Monocyte (primary cell): ENCODE measurements around a stretch of chr4.

DNA sequence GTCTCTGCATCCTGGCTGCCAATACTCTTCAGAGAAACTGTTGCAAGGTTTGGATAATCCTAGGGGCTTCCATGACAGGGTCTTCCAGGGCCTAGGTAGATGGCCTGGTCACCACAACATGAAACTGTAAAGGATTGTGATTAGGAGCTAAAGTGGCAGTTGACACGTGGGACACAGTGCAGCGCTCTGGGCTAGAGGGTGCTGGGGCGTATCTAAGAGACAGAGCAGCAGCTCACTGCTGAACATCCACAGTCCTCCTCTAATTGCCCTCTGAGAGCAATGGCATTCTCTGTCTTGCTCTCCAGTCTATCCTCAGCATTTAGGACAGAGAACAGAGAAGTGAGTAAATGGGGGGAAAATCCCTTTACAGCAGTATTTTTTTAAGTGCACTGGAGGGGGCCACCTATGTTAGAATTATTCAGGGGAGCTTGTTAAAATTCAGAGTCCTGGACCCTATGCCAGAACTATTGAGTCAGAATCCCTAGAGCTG, 4.1 kb upstream of the TMEM154 start:
- PRO-cap, 2 experiments, result no peak in any of the 2 experiments

DNA sequence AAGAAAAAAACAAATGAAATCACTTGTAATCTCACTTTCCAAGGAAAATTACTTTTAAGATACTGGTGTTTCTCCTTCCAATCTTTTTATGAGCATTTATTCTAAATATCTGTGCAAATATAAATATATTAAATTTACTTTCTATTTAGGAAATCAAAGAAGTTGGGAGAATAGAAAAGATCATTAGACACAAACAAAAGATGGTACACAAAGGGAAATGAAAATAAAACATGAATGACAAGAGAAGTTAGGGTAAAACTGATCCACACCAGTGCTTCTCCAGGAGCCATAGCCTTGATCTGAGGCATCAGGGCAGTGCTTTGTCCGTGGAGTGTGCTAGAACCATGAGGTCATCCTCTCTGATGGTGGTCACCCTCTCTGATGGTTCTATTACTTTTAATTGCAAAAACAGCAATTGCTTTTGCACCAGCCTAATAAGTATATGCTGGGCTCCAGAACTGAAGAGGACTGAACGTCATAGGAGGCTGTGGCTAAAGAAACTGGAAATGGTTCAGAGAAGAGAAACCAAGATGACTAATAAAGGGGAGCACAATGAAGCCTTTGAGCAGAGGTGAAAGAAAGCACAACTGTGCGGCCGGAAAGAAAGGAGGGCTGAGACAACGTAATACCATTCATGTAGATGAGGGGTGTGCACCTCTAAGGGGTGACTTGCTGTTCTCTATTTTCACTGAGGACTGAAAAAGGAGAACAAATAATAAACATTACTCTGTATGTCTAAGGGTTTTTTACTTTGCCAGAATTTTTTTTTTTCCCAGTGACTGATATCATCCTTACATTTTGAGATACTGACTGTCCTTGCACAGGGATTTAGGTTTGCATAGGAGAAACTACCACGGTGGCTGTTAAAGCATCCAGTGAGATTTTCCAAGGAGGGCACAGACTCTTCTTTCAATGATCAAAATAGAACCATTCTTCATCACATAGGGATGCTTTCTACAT, 17.0 kb upstream of the TMEM154 start:
- PRO-cap, 2 experiments, result peak in 1 of 2 experiments; most common plus-strand start position 568 of the sequence (in 1)

- PRO-cap, 2 experiments, result no peak in any of the 2 experiments
Measured at GRCh38 chr4:152935011-152935645, 995 bp upstream of the FHDC1 start.

GRCh38 chr4:152937952-152938571, 1.9 kb downstream of the FHDC1 start:
- PRO-cap, 2 experiments, result no peak in any of the 2 experiments

DNA sequence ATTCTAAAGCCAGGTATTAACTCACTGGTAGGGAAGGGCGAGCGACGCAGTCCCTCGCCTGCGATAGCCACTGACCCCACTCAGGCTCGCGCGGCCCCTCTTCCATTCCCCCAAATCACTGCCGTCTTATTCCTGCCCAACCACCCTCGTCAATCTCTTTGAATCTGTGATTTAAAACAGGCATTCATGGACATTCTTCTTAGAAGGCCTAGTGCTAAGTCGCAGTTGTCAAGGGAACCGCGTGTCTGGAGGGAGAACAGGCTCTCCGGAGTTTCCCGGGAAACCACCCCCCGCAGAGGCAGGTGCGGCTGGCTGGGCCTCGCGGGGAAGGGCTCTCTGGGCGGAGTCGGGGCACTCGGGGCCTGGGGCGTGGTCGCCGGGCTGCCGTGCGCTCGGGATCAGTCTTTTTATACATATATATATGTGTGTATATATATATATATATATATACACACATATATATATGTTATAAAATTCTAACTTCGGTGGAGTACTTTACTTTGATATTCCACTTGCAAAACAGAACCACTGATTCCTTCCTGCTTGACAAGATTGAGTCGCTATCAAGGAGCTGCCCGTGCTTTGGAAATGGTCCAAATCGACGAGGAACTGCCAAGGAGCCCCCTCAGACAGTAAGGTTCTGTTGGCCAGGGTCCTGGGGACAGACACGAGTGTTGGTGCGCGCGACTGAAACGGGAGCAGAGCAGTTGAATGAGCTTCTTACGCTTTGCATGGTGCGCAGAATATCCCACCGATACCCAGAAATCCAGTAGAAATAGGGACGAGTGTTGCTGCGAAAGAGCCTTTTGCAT, 52.1 kb upstream of the TRIM2 start:
- PRO-cap, 2 experiments, result no peak in any of the 2 experiments

DNA sequence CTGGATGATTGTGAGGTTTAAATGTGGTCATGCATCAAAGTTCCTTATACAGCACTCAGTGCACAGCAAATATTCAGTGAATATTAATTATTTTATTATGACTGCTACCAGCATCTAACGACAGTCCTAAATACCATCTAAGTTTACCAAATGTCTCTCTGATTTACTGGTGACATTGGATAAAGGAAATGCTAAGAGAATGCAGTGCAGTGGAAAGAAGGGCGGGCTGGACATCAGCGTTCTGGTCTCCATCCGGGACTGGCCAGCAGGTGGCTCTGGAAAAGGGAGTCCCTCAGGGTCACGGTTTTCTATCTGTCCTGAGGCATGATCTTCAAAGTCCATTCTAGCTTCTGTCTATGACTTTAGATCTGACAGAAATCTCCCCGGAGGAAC, 3.2 kb downstream of the TRIM2 start:
- PRO-cap, 2 experiments, result no peak in any of the 2 experiments

DNA sequence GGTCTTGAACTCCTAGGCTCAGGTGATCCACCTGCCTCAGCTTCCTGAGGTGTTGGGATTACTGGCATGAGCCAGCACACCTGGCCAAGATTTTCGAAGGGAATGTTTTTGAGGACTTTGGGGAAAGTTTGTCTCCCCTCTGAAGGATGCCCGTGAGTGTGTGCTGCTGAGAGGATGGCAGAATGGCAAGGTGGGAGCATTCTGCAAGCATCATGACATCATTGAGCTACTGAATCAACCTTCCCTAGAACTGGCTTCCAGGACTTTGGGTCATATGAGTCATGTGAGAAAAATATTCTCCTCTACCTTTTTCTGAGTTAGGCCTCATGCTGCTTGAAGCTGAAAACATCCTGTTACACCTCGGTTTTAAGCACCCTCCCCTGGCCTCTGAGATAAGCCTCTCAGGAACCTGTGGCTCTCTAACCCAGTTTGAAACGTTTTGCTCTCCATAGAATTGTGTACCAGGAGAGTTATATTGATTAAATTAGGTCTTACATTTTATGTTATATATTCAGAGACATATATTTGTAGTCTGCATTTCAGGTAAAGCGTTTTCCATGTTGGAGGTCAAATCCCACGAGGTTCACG, 31.0 kb downstream of the TMEM131L start:
- PRO-cap, 2 experiments, result no peak in any of the 2 experiments

DNA sequence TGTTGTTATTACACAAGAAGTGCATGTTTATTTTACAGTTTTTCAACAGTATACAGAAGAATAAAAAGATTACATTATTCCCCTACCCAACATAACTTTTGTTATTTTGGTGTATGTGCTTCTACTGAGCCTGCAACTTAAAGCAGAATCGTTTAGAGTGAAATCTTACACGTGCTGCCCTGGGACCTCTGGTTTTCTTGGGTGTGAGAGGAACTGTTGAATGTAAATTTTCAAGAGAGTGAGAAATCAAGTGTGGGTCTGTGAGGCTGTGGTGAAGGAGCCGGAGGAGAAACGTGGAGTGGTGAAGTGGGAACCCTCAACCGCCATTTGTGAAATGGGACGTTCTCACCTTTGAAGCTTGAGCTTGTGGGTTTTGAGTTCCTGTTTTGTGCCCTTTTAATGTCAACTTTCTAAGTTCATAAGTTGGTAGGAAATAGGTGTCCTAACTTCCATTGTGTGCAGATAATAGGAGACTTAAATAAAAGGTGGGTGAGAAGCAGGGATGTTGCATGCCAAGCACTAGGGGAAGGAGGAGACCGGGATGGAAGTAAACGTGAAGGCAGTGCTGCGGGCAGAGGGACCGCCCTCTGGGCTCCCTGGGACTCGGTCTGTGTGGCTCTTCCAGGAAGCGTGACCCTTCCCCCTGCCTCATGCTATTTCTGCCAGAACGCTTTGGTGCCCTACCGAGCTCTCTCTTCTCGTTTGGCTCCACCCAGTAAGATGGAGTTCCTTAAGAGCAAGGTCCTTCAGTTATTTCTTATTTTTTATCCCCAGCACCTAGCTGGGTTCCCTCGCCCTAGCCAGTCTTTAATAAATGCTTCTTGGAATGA, 55.9 kb downstream of the TMEM131L start:
- PRO-cap, 2 experiments, result no peak in any of the 2 experiments

- PRO-cap, 2 experiments, result no peak in any of the 2 experiments
Measured at GRCh38 chr4:153529570-153530011, 63.4 kb downstream of the TMEM131L start.

- PRO-cap, 2 experiments, result no peak in any of the 2 experiments
Measured at GRCh38 chr4:153576934-153577541, 107.0 kb upstream of the TLR2 start.

- PRO-cap, 2 experiments, result peak in 2 of 2 experiments; most common plus-strand start chr4:153652782 (in 2); most common minus-strand start chr4:153652579 (in 2)
Measured at GRCh38 chr4:153652415-153652835, 31.7 kb upstream of the TLR2 start.

- PRO-cap, 2 experiments, result no peak in any of the 2 experiments
Measured at GRCh38 chr4:153792221-153792778, 3.4 kb upstream of the SFRP2 start.

GRCh38 chr4:154333040-154333679, 158.4 kb downstream of the DCHS2 start:
- PRO-cap, 2 experiments, result no peak in any of the 2 experiments

GRCh38 chr4:154406916-154407115, 84.8 kb downstream of the DCHS2 start:
- PRO-cap, 2 experiments, result no peak in any of the 2 experiments

DNA sequence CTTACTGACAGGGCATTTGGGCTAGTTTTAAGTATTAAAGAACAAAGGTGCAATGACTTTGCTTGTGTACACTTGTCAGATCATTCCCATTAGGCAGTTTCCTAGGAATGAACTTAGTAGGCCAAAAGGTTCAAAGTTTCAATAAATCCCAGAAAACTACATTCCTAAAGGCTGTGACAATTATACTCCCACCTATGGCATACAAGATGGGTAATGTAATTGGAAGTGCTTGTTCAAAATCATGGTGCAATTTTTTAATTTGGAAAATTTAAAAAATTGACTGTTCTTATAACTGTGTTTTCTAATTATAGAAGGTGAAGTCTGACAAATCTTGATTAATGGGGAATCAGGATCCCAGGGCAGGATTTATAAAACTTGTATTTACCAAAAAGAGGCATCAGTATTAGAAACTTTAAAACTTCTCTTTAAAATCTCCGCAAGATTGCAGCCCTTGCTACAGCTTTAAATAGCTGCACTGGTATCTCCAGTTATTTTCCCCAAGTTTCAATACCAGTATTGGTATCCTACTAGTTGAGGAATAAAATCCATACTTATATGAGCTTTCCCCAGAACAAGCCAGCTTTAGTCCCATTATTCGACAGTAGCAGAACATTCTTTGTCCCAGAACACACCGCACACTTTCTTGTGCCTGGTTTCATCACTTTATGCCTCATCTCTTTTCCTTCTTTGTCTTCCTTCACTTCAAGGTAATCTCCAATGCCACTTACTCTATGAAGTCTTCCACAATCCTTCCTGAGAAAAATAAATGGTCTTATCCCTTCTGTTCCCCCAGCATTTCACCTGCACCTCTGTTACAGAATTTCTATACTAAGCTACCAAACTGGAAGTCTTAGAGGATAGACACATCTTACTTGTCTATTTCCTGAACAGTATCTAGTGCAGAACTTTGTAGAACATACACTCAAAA, 14.6 kb downstream of the PLRG1 start:
- PRO-cap, 2 experiments, result peak in 1 of 2 experiments; most common minus-strand start position 725 of the sequence (in 1)

GRCh38 chr4:154570078-154570721, 7.4 kb downstream of the FGB start:
- PRO-cap, 2 experiments, result no peak in any of the 2 experiments

- PRO-cap, 2 experiments, result no peak in any of the 2 experiments
Measured at GRCh38 chr4:154577233-154577798, 13.2 kb downstream of the FGA start.

- PRO-cap, 2 experiments, result no peak in any of the 2 experiments
Measured at GRCh38 chr4:154615508-154615870, 3.0 kb upstream of the FGG start.

DNA sequence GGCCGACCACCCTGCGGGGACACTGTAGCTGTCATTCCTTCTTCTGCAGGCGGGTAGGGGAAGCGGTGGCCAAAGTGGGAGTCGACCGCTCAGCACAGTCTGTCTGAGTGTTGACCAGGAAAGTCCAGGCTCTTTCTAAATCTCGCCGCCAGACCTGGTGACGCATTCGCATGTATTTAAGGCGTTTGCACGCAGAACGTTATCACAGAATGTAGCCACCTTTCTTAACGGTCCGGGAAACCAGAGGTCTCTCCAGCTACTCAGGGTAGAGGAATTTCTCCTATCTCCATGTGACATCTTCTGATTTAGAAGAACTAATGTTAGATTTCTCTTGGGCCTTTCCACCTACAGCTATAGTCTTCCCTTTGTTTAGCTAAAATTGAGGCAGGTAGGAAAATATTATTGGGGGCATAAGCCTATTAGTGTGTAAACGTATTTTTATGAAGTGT, 3.1 kb upstream of the LRAT start:
- PRO-cap, 2 experiments, result no peak in any of the 2 experiments

GRCh38 chr4:155026749-155027105, 181.7 kb upstream of the NPY2R start:
- PRO-cap, 2 experiments, result no peak in any of the 2 experiments